Hair follicle dermal papilla cell (primary cell): Measurements from ENCODE around the genes MC5R and POTEC.

GRCh38 chr18:13823862-13824448, at the start of gene MC5R:
TSS of gene MC5R (plus strand) at chr18:13824149.
- CAGE, long polyA plus RNA: no peak

DNA sequence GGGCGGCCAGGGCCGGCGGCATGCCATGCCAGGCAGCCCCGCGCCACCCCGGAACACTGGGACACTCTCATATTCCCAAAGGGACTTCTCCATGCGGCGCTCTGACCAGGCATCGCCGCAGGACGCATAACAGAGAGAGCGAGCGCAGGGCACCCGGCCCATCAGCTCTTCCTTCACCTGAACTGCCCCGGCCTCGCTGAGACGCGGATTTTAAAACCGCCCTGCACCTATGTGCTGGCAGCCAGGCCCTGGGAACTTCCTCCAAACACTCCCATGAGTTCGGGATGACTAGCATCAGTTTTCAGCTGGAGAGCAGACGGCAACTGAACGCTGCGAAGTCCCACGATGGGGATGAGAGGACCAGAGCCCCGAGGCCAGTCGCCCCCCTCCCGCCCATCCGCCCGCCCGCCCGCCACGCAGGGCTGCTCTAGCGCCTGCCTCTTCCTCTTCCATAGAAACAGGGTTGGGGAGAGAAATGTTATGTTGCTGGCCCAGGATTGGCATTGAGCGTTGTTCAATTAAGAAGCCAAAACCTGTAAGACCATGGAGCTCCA, 44.9 kb downstream of the MC5R start:
- CAGE, long polyA plus RNA: no peak

DNA sequence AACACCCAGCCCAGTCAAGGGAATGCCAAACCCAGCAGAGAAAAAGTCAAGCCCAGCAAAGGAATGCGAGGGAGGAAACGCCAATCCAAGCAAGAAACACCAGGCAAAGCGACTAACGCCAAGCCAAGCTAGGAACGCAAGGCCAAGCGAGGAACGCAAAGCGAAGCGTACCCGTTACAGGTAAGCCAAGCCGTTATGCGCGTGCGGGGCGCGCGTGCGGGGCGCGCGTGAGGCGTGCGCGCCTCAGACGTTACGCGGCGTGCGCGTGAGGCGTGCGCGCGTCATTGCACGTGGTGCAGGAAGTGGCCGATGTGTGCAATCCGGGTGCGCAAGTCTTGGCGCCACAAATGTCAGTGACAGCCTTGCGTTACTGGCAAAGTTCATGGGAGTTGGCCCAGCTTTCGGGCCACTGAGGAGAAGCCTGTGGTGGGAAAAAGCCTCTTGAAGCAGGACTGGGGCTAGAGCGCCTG, at the start of gene POTEC:
TSS of gene POTEC (minus strand) at position 197 of the 470 bp plus-strand sequence.
- CAGE, long polyA plus RNA: no peak

DNA sequence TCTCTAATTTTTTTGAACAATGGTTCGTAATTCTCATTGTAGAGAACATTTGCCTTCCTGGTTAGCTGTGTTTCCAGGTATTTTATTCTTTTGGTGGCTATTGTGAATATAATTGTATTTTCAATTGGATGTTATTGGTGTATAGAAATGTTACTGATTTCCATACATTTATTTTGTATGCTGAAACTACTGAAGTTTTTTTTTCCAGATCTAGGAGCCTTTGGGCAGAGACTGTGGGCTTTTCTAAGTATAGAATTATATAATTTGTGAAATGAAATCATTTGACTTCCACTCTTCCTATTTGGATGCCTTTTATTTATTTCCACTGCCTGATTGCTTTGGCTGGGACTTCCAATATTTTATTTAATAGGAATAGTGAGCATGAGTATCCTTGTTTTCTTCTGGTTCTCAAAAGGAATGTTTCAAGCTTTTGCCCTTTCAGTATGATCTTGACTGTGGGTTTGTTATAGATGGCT, 59.5 kb upstream of the ANKRD30B start:
- CAGE, long polyA plus RNA: no peak

DNA sequence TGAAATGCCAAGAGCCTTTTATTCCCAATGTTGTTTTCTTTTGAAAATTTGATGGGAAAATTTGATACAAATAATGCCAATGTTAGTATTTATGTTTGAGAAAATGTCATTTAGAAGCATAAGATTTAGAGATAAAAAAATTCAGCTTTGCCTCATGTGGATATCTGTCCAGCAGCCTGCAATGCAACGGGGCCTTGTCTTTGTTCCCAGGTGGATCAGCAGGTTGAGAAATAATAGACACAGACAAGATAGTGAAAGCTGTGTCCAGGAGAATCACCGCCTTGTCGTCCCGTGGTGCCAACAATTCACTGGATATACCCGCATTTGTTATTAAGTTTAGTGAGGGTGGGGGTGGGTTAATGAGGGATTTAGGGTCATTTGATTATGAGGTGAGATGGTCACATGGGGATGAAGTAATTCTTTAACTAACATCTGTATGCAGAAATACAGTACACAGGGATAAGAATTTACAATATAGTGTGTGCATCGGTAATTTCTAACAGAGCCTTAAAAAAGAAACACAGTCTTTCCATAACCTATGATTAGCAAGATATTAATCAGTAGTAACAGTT, 50.0 kb downstream of the ANKRD30B start:
- CAGE, long polyA plus RNA: no peak

DNA sequence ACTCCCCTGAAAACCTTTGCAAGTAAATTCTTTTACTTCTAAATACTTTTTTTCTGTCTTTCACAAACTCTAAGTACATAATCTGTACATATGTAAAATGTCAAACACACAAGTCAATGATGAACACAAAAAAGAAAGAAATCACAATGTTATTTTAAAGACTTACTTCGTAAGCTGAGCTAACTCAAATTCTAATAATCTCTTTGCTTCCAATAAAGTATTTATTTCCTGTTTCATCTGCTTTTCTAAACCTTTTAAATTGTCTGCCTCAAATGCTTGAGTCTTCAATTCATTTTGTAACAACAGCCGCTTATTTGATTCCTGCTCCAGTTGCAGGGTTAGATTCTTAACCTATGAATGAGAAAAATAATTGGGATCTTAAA, 127.4 kb downstream of the ROCK1 start:
- CAGE, long polyA plus RNA: no peak

DNA sequence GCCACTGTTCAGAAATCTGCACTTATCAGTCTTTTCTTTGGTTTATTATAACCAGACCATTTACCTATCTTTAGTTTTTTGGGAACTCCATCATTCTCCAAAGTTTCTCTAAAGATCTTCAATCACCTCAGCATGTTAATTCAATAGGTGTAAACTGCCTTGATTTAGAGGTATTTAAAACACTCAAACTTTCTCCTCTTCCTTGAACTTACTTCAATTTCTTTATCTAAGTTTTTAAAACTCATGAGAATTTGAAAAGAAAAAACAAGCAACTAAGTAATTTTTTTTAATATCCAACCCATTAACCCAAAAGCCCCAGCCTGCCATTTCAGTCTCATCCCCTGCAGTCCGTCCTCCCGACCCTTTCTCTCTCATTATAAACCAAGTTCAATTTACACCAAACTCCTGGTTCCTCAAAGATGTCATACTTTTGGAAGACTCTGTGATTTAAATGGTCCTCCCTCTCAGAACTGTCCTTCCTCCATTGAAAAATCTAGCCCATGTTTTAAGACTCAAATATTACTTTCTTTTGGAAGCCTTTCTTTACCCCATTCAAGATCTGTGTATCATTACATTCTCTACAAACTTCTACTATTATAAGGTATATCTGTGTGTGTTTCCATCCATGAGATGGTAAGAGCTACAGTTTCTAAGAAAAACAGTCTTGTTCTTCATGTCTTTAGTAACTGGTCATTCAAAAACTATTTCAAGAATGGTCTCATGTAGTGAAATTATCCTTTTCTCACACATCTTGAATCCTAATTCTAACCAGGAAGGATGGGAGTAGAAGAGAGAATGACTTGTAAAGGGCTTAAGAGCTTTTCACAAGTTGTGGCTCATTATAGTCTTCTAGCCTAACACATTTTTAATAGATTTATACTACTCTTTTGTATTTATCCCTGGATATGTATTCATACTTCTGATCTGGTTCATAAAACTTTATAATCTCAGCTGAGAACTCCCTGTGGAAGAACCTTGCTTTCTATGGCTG, 47.5 kb downstream of the ROCK1 start:
- CAGE, long polyA plus RNA: no peak

GRCh38 chr18:21131697-21132288, 20.2 kb upstream of the ROCK1 start:
- CAGE, long polyA plus RNA: no peak

GRCh38 chr18:21361051-21361709, 119.1 kb downstream of the GREB1L start:
- CAGE, long polyA plus RNA: no peak

GRCh38 chr18:21453362-21453995, 147.0 kb downstream of the ESCO1 start:
- CAGE, long polyA plus RNA: no peak

GRCh38 chr18:21518457-21518939, 82.0 kb downstream of the ESCO1 start:
- CAGE, long polyA plus RNA: no peak

DNA sequence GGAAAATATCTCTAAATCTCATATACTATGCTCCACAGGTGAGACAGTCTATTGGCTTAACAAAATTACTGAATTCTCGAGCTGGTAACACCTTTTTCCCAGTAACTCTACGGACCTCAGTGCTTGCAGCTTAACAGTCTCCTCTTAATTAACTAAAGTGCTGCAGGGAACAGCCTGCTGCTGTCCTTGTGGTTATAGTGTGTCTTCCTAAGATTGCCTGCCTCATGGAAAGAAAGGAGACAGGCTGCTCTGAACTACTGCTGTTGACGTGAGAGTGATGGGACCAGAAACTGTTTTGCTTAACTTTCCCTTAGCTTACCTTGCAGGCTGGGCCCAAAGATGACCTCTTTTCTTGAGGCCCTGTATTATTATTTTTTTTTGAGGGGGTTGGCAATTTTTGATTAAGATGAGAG, 93.3 kb downstream of the MIB1 start:
- CAGE, long polyA plus RNA: no peak

- CAGE, long polyA plus RNA: no peak
These were observed 111.4 kb downstream of the MIB1 start for GRCh38 chr18:21852014-21852404.

GRCh38 chr18:22191221-22191596, 21.8 kb downstream of the GATA6 start:
- CAGE, long polyA plus RNA: no peak

DNA sequence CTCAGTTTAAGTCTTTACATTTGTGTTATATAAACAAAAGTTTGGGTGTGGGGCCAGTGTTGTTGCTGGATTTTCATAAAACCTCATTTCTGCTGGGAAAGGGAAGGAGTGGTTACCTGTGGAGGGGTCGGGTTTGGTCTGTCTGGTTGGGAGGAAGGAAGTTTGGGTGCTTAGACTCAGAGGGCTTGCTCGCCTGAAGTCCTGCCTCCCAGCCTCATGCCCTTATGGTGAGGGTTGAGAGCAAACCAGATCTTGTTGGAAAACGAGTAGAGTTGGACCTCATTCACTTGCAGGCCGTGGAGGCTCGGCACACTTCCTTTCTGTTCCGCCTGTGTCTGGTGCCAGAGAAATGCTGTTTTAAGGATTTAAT, 29.5 kb downstream of the GATA6 start:
- CAGE, long polyA plus RNA: no peak

DNA sequence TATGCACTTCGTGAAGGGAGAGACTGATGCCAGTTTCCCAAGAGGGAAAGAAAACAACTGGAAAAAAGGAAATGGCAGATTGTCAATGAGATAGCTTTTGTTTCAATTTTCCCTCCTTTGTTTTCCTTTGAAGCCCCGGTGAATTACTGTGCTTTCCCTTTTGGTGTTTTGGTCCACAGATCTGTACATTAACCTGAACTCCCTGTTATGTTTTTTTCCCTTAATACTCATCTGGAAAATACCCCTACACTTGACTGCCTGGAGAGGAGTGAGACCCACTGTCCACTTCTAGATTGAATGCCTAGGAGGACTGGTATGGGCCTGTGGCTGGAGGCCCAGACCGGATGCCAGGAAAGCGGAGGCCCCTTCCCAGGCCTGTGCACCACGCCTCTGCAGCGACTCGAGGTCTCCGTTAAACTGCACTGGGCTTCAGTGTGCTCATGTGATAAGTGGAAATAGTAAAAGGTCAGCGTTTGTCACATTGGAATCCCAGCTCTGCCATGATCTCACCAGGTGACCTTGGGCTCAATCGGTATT, 106.4 kb downstream of the GATA6 start:
- CAGE, long polyA plus RNA: no peak

DNA sequence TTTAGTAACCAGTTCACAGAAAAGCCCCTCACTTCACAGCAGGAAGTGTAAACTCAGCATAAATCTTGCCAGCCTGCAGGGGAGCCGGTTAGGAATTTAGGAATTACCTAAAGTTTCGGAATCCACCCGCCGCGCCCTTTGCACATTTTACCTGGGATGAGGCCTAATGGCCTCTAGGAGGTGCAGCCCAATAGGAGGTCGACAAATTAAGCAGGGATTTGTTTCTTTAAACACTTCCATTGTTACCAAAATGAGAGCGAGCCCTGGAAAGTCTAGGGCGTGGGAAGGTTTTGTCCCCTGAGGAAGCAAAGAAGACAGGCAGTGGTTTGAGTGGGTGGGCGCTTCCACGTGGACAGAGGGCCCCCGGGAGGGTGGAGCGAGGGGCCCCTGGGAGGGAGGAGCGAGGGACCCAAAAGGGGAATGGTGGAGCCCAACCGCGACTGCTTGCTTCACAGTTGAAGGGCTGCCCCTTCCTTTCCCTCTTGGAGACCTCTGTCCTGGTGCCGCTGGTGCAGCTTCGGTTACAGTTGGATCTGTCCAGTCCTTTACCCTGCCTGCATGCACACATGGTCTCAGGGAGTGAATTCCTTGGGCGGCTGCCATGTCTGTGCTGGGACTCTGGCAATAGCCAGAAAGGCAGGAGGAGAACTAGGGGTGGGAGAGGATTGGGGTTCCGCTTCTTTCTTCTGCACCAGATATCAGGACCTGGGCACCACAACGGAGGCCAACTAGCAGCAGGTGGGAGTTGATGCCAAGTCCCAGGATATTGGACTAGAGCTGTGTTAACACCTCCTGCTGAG, 93.1 kb downstream of the CTAGE1 start:
- CAGE, long polyA plus RNA: no peak

- CAGE, long polyA plus RNA: no peak
These were observed 5.3 kb upstream of the CTAGE1 start for GRCh38 chr18:22422828-22423604.

GRCh38 chr18:22710789-22711810, 222.0 kb upstream of the RBBP8 start:
- CAGE, long polyA plus RNA: no peak

GRCh38 chr18:22978334-22978896, 45.3 kb downstream of the RBBP8 start:
- CAGE, long polyA plus RNA: no peak